Metastatic Pancreatic Carcinoma in the Ovary (tissue), 1 donor: ENCODE measurements around a stretch of chr1.

GRCh38 chr1:23366484-23367224 is 3.0 kb downstream of the ZNF436 start:
- PRO-cap: no peak

- PRO-cap: no peak
Observed at GRCh38 chr1:23394556-23395159, 25.0 kb upstream of the ZNF436 start.

- PRO-cap: no peak
Observed at GRCh38 chr1:23421715-23422276, 2.8 kb downstream of the TCEA3 start.

- PRO-cap: no peak
Observed at GRCh38 chr1:23523974-23524636, 6.9 kb downstream of the E2F2 start.

DNA sequence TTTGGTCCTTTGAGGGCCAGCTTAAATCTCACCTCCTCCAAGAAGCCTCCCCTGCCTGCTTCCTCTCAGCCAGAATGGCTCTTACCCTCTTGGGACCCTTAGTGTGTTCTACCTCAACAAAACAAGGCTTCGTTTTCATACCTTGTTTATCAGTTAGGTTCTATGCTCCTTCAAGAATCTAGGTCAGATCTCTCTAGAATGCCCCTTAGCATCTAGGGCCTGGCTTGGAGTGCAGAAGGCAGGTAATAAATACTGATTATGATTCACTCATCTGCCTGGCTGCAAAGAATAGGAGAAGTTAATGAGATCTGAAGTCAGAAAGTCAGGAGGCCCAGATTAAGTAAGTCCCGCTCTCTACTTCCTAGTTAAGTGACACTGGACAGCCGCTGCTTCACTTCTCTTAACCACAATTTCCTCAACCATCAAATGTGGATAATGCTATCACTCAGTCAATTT is 2.0 kb upstream of the E2F2 start:
- PRO-cap: no peak

- PRO-cap: unidirectional peak, minus-strand start at chr1:23562238; bidirectional peak, plus-strand start at chr1:23562623, minus-strand start at chr1:23562435
Observed at GRCh38 chr1:23561544-23562711, 2.6 kb upstream of the ID3 start.

DNA sequence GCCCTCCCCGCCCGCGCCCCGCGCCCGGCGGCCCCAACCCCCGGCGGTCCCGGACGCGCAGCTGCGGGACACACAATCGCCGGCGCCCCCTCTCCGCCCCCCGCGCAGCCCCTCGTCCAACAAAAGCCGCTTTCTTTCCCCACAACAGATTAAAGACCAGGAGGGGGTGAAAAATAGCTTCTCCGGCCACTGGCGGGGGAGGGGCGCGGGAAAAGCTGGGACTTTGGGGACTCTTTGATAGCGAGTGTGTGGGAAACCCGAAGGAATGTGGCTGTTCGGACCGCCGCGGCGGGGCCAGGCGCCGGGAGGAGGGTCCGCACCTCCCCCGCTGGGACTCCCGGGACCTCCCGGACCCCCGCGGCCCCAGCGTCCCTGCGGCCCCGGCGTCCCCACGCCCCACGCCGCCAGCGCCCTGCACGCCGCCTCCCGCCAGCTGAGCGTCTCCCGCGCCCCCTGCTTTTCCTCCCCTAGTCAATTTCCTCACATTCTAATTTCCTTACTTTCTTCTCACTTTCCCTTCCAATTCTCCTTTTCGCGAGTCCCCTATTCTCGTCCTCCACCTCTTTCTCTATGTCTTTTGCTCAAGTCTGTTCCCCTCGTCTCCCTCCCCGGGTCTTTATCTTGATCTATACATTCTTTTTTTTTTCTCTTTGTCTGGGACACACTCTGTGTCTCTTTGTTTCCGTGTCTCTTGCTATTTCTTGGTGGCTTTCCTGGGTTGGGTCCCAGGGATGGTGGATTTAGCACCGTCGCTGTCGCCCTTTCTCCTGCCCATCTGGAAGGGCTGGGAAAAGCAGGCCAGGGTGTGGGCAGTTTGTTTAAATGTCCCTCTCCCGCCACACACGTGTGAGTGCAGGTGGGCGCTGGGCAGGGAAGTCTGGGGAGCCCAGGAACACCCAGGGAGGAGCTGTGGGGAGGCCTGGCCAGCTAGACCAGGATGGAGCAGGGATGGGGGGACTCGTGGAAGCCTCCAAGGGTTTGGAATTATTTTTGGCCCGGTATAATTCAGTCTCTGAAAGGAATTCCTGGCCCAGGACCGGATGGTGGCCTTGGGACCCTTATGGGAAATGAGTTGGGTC is 9.2 kb upstream of the ID3 start:
- PRO-cap: unidirectional peak, minus-strand start at position 444 of the sequence; unidirectional peak, minus-strand start at position 777 of the sequence

DNA sequence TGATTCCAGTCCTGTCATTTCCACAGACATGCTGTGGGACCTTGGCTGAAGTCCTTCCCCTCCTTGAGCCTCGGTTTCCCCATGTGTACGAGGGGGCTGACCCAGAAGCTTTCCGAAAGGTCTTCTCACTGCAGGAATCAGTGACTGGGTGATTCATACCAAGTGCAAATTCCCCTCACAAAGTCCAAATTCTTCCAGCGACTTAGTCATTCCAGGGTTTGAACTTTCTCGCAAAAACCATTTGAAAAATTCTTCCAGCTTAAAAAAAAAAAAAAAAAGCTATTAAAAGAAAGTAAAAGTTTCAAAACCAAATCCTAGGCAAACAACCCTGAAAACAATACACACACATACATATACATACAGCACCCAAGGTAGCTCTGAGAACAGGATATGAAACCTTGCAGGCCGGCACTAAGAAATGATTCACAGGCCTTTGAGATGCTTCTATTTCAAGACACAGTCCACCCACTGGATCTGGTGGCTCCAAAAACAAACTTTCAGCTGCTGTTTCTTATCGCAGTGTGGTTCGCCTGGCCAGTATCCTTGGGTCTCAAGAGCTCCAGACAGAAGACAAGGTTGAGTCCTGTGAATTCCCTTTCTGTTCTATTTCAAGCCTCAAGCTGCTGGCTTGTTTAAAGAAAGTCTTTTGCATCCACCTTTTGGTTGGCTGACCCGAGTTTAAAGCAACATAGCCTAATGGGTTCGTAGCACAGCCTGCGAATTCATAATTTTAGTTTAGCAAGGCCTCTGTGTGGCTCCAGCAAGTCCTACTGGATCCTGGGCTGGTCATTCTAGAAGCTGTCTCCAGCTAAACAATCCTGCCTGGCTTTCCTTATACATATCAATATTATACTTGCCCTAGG is 18.0 kb upstream of the ID3 start:
- PRO-cap: no peak

DNA sequence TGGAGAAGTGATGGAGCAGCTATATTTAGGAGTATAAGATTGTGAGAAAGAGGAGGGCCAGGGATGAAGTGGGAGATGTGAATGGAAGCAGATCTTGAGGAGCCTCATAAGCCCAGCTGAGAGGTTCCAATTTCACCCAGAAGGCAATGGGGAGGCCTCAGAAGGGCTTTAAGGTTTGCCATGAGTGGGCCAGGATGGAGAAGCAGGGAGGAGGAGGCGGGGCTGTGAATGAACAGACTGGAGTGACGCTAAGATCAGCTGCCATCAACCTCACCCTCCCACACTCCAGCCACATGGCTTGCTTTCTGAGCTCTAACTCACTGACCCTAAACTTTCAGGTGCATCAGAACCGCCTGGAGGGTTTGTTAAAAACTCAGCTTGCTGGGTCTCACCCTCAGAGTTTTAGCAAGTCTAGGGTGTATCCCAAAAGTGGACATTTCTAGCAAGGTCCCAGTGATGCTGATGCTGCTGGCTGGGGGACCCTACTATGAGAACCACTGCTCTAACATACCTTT is 31.1 kb upstream of the ID3 start:
- PRO-cap: no peak

DNA sequence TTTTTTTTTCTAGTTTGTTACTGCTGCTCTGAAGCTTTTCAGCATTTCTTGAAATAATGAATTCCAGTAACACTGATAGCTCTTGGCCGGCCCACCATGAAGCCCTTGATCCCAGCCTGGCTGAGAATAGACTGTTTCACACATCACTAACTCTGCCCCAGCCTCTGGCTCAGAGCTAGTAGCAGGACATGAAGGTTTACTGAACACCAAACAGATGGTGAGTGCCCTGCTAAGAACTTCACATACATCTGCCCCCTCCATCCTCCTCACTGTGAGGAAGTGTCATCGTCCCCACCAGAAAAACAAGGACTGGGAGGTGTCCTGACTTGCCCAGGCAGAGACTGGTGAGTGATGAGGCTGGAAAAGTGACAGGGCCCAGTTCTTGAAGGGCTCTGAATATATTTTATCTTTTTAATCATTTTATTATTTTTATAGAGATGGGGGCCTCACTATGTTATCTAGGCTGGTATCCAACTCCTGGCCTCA is 33.2 kb upstream of the ID3 start:
- PRO-cap: no peak

DNA sequence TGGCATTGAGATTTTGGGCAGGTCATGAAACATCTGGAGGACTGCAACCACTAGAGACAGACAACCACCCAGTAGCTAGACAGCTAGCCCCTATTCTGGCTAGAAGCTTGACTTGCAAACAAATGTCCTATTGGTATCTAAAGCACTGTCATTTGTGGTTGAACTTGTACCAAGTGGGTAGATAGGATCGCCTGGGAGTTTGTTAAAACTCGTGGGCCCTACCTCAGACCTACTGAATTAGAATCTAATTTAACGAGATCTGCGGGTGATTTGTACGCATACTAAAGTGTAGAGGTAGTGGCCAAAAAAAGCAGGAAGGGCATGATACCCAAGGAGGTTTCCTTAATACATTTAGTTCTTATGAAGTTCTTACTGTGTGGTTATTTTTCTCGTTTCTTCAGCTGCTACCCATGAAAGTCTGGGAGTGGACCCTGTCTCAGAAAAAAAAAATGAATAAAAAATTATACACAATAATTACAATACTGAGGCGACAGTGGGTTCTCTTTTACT is 7.0 kb downstream of the RPL11 start:
- PRO-cap: no peak

- PRO-cap: no peak
Observed at GRCh38 chr1:23731299-23731793, 11.9 kb upstream of the ELOA start.

DNA sequence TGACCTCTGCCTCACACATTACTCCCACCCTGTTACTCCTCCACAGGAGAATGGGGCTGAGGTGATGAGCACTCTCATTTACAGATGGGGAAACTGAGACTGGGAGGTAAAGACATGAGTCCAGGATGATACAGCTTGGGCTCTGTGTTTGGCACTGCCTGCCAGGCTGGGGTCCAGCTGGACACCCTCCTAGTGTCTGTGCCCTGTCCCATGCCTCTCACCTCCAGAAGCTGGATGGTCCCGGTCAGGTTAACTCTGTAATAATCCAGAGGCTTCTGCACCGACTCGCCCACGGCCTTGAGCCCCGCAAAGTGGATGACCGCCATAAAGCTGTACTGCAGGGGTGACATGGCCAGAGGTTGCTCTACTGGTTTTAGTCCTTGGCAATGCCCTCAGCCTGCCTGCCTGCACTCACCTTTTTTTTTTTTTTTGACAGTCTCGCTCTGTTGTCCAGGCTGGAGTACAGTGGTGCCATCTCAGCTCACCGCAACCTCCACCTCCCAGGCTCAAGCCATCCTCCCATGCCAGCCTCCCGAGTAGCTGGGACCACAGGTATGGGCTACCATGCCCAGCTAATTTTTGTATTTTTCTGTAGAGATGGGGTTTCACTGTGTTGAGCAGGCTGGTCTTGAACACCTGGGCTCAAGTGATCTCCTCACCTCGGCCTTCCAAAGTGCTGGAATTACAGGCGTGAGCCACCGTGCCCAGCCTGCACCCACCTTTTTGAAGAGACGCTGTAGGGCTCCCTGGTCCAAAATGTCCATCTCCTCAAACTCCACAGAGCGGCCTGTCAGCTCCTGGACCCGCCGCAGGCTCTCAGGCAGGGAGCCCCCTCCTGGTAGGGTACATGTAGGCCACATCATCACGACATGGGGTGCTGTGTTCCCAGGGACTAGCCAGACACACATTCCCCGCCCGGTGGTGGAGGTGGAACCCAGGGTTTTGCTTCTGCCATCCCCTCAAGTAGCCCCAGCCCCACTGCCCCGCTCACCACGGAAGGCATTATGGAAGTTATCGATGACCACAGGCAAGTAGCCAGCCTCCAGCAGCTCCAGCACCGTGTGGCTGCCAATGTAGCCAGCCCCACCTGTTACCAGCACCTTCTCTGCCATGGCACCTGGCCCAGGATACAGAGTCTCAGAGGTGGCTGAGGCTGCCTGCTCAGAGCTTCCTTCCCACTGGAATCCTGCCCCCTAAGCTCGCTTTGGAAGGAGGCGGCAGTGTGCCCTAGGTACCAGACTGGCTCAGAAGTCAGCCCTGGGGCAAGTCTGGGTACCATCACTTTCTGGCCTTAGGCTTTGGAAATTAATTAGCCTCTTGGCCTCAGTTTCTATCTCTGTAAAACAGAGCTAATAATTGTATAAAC is 2.2 kb downstream of the GALE start:
- PRO-cap: no peak

DNA sequence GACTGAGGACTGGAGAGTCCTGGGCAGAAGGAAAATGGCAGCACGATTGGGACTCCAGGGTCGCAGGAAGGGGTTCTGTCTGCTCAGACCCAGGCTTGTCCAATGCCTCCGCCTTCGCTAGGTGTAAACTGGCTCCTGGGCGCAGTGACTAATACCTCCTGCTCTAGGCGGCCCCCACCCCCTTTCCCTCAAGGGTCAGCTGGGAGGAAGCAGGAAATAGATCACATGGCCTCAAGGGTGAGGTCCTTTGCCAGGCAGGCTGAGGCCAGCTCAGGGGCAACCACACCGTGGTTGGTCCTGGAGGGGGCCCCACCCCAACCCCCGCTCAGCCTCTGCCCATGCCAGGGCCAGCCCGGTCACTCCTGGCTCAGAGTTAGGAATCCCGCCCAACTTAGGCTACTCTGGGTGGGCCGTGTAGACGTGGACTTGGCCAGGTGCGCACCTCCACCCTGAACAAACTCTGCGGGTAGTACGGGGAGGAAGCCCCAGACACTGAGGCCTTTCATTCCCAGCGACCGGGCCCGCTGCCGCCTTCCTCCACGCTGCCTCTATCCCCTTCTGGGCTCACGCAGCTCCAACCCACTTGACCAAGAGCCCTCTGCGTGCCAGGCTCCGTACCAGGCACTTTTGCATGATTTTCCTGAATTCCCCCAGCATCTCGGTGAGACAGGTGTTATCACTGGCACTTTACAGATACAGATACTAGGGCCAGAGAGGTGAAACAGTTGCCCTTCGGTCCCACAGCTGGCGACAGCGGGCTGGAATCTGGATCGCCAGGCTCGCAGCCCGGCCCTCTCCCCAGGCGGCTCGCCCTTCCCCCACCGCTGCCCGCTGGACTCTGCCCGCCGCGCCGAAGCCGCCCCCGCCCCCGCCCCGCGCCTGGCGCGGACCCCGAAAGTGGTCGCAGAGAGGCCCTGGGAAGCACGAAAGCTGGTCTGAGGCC is 865 bp downstream of the GALE start:
- PRO-cap: no peak

GRCh38 chr1:23801756-23802377 is 1.3 kb upstream of the GALE start:
- PRO-cap: no peak

- PRO-cap: no peak
Observed at GRCh38 chr1:24003488-24003936, 23.4 kb upstream of the SRSF10 start.

- PRO-cap: no peak
Observed at GRCh38 chr1:24150894-24152221, 8.4 kb upstream of the IL22RA1 start.

- PRO-cap: no peak
Observed at GRCh38 chr1:24185837-24186594, 1.1 kb downstream of the IFNLR1 start.

DNA sequence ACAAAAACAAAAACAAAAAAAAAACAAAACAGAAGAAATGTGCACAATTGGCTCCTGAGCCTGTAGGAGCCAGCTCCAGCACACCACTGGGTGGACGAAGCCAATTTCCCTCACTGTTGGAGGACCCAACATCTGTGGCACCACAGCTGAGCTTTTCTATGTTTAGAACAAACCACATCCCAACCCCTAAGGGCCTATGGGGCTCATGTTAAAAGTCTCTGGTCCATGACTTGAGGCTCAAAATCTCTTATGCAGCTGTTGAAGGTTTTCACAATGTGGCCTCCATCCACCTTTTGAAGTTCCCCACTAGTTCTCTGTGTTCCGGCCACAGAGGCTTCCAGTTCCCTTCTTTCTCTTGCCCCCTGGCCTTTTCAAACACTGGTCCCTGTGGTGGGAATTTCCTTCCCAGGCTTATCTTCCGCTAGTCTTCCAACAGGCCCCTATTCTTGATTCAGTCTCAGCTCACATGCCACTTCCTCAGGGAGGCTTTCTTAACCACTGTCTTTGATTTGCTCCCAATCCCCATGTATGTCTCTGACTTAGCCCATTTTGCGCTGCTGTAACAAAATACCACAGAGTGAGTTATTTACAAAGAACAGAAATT is 3.9 kb upstream of the IFNLR1 start:
- PRO-cap: no peak

- PRO-cap: no peak
Observed at GRCh38 chr1:24236199-24236679, 49.1 kb upstream of the IFNLR1 start.